HT1080 (cell line): ENCODE measurements around the genes NOXRED1 and SPTLC2.

RAMPAGE:
- cytosol, long total RNA = no peak
- long total RNA = no peak
- nucleus, long total RNA = no peak
Measured at GRCh38 chr14:77081072-77081520, 17.0 kb upstream of the CIPC start.

DNA sequence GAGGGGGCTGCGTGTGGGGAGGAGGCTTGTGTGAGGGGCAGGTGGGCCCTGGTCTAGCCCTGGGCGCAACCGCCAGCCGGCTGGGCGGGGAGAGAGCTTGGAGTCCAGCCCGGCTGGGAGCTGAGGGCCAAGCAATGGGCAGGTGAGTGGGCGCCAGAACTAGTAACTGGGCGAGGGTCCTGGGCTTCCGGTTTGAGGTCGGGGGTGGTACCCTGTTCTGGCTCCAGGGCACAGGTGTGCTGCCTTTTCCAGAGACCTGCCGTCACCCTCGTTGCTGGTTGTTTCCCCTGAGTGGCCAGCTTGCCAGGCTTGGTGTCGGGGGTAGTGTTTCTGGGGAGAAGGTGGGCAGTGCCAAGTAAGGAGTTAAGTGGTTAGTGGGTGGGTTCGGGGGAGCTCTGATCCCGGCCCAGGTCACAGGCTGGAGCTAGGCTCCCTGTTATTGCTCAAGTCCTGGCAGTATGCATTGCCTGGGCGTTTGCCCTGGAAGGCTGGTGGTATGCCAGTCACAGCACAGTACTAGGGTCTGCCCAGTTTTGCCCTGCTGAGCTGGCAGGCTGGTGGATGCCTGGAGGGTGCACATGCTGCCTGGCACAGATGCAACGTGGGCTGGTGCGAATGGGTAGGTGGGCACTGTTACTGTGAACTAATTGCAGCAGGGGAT lies 656 bp downstream of the CIPC start:
RAMPAGE:
- cytosol, long total RNA = no peak
- long total RNA = no peak
- nucleus, long total RNA = no peak

DNA sequence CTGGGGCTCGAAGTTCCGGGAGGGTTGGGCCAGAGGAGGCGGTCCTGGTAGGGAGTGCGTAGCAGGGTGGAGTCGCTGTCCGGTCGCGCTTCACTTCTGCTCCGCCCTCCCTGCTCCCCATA lies 373 bp downstream of the GSTZ1 start:
RAMPAGE:
- cytosol, long total RNA = no peak
- long total RNA = no peak
- nucleus, long total RNA = no peak

DNA sequence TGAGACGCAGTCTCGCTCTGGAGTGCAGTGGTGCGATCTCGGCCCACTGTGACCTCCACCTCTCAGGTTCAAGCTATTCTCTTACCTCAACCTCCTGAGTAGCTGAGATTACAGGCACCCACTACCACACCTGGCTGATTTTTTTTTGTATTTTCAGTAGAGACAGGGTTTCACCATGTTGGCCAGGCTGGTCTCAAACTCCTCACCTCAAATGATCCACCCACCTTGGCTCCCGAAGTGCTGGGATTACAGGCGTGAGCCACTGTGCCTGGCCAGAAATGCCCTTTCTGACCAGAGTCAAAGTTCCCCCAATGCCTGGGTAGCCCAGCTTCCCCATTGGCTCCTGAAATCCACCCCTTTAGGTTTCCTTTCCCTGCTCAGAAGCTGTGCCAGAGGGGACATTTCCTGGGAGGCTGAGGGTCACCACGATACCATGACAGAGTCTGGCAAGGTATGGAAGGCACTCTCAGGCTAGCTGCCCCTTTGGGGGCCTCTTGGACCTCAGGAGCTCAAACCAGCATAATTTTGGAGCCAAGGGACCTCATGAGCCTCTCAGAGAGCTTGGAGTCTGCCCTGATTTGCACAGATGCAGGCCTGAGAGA lies 3.4 kb downstream of the GSTZ1 start:
RAMPAGE:
- cytosol, long total RNA = no peak
- long total RNA = no peak
- nucleus, long total RNA = no peak

RAMPAGE:
- cytosol, long total RNA = no peak
- long total RNA = no peak
- nucleus, long total RNA = no peak
Measured at GRCh38 chr14:77423453-77423718, at the start of gene NOXRED1. Gene NOXRED1, minus strand, starts transcription at chr14:77423523.

GRCh38 chr14:77499154-77499634 lies 578 bp upstream of the ISM2 start:
RAMPAGE:
- cytosol, long total RNA = no peak
- long total RNA = no peak
- nucleus, long total RNA = no peak

DNA sequence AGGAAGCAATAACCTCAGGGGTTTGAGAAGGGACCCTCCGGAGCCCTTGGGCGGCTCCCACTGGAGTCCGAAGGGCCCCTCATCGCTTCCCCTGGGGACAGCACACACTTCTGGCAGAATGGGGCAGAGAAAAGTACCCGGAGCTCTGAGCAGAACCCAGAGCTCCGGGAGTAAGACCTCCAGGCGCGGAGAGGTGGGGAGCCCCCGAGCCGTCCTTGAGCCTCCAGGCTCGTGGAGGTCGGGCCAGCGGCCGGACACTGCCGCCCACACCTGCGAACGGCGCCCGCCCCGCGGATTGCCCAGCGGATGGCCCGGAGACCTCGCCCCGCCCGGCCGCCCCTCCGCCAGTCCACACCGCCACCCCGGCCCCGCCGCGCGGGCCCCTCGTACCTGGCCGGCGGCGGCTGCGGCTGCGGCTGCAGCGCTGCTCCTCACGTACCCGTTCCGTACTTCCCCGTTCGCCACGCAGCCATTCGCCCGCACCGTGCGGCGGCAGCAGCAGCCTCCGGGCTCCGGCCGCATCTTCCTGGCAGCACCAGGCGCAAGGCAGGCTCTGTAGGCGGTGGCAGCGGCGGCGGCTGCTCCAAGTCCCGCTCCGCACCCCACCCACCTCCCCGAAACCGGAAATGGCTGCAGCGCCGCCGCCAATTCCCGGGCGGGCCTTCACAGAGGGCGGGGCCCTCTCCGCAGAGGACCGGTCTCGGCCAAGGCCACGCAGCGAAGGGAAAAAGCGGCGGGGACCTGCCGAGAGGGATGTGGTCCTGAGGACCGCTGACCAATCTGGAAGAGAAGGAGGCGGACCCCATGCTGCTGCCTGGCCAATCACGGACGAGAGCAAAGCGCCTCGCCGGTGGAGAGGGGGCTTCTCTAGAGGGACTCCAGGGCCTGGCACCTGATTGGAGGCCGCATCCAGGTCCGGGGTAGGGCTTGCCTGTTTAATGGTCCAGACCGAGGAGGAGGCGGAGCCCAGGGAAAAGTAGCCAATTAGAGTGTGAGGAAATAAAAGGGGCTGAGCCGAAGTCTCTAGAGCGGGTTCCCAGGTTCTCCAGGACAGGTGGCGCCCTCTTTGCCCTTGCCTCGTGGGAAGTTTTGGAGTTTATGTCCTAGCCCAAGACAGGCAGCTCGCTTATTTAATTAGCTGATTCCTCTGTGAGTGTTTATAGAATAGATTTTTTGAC lies at the start of gene SPTLC2:
TSS of gene SPTLC2 (minus strand) at position 580 of the 1,178 bp plus-strand sequence.
RAMPAGE:
- cytosol, long total RNA = start-site peak on the minus strand centred at position 577 of the sequence, 98 bp wide, 545 and 369 reads in 2 replicates
- long total RNA = start-site peak on the minus strand centred at position 646 of the sequence, 179 bp wide, 347 reads
- nucleus, long total RNA = start-site peak on the minus strand centred at position 582 of the sequence, 69 bp wide, 259 and 123 reads in 2 replicates

GRCh38 chr14:77686952-77687654 lies 20.7 kb downstream of the ALKBH1 start:
RAMPAGE:
- cytosol, long total RNA = no peak
- long total RNA = no peak
- nucleus, long total RNA = no peak

DNA sequence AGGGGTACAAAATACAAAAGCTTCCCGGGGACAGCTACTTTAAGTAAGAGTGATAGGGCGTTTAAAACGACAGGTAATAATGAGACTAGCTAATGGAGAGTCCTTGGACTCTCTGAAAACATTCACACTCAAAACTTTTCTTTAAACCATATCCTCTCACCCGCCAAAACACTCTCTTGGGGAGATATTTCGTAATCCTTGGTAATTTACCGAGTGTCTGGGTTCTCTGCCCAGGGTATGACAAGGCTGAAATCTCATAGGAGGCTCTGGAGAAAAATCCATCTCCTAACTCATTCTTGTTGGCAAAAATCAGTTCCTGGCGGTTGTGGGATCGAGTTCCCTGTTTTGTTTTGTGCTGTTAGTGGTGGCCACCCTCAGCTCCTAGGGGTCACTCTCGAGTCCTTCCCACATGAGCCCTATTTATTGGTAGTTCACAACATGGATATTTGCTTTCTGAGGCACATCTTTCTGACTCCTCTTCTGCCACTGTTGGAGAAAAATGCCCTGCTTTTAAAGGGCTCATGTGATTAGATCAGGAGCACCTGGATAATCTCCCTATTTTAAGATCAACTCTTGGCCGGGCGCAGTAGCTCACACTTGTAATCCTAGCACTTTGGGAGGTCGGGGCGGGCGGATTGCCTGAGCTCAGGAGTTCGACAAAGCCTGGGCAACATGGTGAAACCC lies 643 bp upstream of the SNW1 start:
RAMPAGE:
- cytosol, long total RNA = no peak
- long total RNA = no peak
- nucleus, long total RNA = no peak

GRCh38 chr14:77980579-77981346 lies 180.9 kb downstream of the ADCK1 start:
RAMPAGE:
- cytosol, long total RNA = no peak
- long total RNA = no peak
- nucleus, long total RNA = no peak

GRCh38 chr14:78013395-78013884 lies 156.7 kb upstream of the NRXN3 start:
RAMPAGE:
- cytosol, long total RNA = no peak
- long total RNA = no peak
- nucleus, long total RNA = no peak

DNA sequence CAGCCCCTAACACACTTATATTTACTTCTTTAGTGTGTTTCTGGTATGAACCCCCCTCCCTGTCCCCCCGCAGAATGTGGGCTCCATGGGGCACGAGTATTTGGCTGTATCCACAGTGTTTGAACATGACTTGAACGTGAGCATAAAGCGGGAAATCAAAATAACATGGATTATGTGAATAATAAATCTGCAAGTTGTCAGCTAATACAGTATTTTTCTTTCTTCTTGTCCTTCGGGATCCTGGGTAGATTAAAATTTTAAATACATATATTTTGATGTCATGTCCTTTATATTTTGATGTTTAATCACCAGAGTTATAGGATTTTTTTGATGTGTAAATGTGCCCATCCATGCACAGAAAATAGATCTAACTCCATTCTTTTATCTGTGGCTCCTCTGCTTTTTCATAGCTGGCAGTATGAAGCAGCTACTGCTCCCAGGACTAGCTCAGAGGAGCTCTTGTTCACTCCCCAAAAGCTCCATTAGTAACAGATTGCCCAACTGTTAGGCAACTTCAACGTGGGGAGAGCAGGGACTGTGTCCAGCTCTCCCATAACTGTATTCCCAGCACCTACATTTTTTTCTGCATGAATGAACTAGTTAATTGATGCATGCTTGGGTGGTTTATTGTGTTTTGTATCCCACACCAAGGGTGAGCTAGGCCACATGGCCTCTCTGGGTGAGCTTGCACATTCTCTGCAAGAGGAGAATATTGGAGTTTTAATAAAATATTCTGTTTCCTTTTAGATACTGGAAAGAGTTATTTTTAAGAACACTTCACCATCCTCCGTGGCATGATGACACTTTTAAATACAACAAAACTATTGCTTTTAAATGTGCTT lies 15.4 kb downstream of the STON2 start:
RAMPAGE:
- cytosol, long total RNA = no peak
- long total RNA = no peak
- nucleus, long total RNA = no peak

DNA sequence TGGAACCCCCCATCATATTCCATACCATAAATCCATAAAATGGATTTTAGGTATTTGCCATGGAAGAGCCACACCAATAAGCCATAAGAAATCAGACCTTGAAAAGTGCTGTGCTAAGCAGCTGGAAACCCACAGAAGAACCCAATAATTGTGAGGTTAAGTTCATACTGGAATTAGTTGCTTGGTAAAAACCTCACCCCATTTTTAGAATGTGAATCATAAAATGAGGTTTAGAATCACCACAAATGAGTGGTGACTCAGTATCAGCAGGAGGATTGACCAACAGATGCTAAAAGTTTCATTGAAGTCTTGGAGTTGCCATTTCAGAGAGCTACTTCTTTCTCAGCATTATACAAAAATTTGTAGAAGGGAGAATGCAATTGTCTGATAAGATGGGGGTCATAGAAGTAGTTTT lies 1.3 kb upstream of the STON2 start:
RAMPAGE:
- cytosol, long total RNA = no peak
- long total RNA = no peak
- nucleus, long total RNA = no peak

RAMPAGE:
- cytosol, long total RNA = no peak
- long total RNA = no peak
- nucleus, long total RNA = no peak
Measured at GRCh38 chr14:81448949-81449624, 49.0 kb upstream of the STON2 start.

GRCh38 chr14:81534615-81535010 lies 960 bp upstream of the SEL1L start:
RAMPAGE:
- cytosol, long total RNA = no peak
- long total RNA = no peak
- nucleus, long total RNA = no peak

DNA sequence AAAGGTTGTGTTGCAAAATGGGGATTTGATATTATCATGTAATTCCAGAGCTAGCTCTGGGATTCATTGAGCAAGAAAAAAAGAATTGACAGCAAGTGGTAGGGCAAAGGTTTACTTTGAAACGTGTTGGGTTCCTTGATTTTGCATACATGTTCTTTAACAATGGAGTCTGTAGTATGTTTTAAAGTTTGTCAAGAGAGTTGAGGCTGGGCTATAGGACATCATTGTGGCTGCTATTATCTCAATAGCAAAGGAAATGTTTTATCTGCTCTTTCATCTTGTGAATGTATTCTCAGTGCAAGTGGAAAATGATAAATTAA lies 685.8 kb downstream of the GALC start:
RAMPAGE:
- cytosol, long total RNA = no peak
- long total RNA = no peak
- nucleus, long total RNA = no peak

RAMPAGE:
- cytosol, long total RNA = no peak
- long total RNA = no peak
- nucleus, long total RNA = no peak
Measured at GRCh38 chr14:88682078-88682545, 110.6 kb downstream of the EML5 start.

DNA sequence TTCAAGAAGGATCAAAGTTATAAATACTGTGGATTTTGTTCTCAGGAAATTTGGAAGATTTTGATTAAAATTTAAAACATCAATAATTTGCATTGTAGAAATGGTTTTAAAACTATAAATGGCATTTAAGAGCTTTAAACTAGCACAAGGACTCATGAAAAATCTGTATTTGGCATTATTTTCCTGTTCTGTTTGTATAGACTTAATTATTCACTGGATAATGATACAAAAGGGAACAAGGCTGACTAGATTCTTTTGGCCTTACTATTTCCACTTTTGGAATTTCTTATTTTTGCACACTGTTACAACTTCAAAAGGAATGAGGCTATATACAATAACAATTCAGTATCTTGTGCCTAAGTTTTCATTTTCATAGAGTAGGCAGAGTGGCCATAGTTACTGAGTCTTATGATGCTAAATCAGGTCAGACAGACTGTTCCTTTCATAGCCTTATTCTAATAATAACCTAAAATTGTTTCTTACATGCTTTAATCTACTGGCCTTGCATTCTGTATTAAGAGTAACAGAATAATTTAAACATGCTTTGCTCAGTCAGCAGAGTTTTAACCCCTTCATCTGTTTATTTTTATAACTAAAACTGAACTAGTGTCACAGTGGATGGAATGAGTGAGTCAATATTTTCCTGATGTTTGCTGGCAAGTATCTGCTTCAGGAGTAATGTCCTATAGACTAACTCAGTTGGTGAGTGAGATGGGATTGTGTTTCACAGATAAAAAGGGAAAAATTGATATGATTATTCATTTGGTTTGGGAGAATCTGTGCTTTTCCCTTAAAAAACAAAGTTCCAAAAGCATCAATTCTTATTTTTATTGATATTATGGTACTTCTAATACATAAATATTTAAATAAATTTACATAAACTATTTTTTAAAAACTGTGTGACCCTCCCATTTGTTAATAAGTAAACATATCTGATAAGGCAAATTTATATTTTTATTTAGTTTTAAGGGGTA lies 10.6 kb downstream of the TTC8 start:
RAMPAGE:
- cytosol, long total RNA = no peak
- long total RNA = no peak
- nucleus, long total RNA = no peak

RAMPAGE:
- cytosol, long total RNA = no peak
- long total RNA = no peak
- nucleus, long total RNA = no peak
Measured at GRCh38 chr14:89220955-89221692, 195.9 kb downstream of the FOXN3 start.

DNA sequence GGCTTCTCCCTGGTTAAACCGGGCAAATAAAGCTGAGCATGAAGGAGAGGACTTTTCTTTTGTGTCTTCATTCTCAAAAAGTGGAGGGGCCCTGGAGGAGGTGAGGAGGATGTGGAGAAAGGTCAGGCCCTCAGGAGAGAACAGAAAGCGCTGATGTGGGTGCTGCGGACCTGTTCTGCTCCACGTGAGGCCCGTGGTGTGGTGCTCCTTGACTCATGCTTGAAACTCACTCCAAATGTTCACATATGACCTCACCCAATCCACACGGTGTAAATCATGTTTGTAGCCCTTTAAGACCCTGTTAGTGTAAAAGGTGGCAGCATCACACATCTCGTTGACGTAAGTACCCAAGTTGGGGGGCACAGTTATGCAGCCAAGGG lies 126.2 kb downstream of the FOXN3 start:
RAMPAGE:
- cytosol, long total RNA = no peak
- long total RNA = no peak
- nucleus, long total RNA = no peak